ENCODE results near the gene CLIC5.

- PRO-cap, 2 experiments: no peak in any of the 2 experiments
These were observed 152.7 kb upstream of the SUPT3H start for GRCh38 chr6:45530328-45530853.

GRCh38 chr6:45997700-45998484 is 17.8 kb downstream of the CLIC5 start:
- PRO-cap, 2 experiments: no peak in any of the 2 experiments

GRCh38 chr6:46014973-46016009 is at the start of gene CLIC5:
Gene CLIC5, minus strand, starts transcription at chr6:46015860.
- PRO-cap, 2 experiments: peak in 2 of 2 experiments; most common plus-strand start chr6:46015251 (in 2); most common minus-strand start chr6:46015202 (in 2)

- PRO-cap, 2 experiments: no peak in any of the 2 experiments
These were observed 20.1 kb upstream of the ENPP5 start for GRCh38 chr6:46190699-46191456.

- PRO-cap, 2 experiments: no peak in any of the 2 experiments
These were observed 114.7 kb downstream of the RCAN2 start for GRCh38 chr6:46376582-46377005.

GRCh38 chr6:46379189-46379634 is 112.0 kb downstream of the RCAN2 start:
- PRO-cap, 2 experiments: no peak in any of the 2 experiments

DNA sequence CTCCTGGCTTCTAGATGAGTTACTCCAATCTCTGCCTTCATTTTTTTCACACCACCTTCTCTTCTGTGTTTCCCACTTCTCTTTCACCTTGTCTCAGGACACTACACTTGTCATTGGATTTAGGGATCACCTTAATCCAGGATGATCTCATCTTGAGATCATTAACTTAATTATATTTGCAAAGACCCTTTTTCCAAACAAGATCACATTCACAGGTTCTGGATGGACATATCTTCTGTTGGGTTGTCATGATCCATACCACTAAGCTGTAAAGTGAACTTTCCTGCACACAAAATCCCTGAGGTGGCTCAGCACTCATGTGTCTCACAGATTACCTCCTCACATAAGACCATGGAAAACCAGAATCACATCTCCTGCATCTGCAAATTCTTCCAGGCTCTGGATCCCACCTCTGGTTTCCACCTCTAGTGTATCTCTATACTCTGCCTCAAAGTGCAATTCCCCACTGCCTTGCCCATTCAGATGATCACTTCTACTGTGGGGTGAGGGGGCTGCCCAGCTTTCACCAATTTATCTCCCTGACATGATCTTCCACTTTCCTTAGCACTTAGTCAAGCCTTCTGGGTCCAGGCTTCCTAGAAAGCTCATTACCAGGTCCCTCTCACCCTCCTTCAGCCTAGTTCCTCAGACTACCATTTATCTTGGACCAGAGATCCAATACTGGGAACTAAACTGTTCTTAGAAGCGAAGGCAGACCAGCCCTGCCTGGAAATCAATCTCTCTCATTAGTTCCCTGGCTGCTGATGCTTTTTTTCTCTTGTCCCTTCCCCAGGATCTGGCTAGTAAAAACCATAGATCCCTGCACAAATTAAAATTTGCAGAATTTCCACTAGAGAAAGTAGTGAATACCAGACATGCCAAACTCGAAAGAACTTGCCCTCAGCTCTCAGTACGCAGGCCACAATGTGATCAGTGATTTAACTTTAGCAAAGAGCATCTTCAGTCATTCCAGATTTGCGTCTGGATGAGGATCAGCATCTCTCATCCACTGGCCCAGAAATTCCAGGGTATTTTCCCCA is 91.3 kb downstream of the RCAN2 start:
- PRO-cap, 2 experiments: no peak in any of the 2 experiments

GRCh38 chr6:46491780-46492183 is 533 bp upstream of the RCAN2 start:
- PRO-cap, 2 experiments: peak in 2 of 2 experiments; most common plus-strand start chr6:46492056 (in 2); most common minus-strand start chr6:46491970 (in 2)

- PRO-cap, 2 experiments: peak in 1 of 2 experiments; most common plus-strand start chr6:46506506 (in 1); most common minus-strand start chr6:46506389 (in 1)
These were observed 14.9 kb upstream of the RCAN2 start for GRCh38 chr6:46506141-46506600.

GRCh38 chr6:46508923-46509768 is 17.9 kb upstream of the RCAN2 start:
- PRO-cap, 2 experiments: no peak in any of the 2 experiments

DNA sequence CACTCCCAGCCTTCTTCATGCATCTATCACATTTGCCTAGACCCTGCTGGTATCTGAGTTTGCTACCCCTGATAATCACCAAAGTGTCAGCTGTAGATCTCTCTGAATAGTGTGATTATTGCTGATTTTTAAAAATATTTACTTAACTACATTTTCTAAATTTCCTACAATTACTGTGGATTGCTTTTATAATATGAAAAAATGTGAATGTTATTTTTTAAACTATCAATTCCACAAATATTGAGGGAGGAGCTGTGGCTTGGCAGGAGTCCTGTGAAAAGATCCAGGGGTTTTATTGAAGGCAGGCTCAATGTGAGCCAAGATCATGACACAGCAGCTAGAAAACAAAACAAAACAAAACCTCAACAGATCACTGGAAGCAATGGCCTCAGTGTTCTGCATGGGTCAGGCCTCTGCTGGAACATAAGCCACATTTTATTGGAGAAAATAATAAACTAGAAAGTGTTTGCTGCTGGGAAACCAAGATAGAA is 19.3 kb upstream of the RCAN2 start:
- PRO-cap, 2 experiments: no peak in any of the 2 experiments

- PRO-cap, 2 experiments: no peak in any of the 2 experiments
These were observed 1.7 kb downstream of the PLA2G7 start for GRCh38 chr6:46733425-46733950.

DNA sequence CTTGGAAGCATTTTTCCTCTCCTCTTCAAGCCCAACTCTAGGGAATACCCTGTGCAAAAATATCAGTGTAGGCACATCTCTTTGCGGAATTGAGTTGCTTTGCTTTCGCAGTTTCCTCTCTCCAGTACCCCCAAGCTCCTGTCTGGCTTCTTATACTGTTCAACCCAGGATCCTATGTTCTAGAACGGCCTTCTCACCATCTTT is 38.9 kb downstream of the MEP1A start:
- PRO-cap, 2 experiments: no peak in any of the 2 experiments

DNA sequence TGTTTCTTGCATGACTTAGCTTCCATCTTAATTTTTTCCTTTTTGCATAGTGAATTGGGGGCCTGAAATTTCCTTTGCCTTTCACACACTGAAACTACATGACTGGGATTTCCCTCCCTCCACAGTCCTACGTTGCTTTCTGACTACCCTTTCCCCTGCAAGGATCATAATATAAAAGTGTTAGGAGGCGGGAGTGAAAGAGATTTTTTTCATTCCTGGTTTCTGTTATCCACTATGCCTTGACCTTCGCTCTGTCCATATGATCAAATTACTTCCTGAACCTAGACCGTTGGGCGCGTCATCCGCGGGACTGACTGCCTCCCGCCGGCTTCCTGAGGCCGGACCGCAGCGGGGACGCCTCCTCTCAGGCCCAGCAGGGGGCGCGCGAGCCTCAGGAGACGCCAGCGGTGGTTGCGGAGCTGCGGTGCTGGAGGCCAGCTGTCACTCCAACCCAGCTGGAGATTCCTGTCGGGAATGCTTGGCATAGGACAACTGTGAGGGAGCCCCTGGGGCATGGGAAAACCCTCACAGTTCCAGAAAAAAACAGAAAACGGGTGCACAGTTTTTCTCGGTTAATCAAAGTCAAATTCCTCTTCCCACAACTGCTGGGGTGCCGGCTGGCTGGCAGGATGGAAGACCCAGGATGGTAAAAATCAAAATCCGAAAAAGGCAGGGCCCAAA is 55.7 kb downstream of the MEP1A start:
- PRO-cap, 2 experiments: no peak in any of the 2 experiments

GRCh38 chr6:46923965-46924668 is 2.4 kb upstream of the ADGRF5 start:
- PRO-cap, 2 experiments: no peak in any of the 2 experiments

- PRO-cap, 2 experiments: no peak in any of the 2 experiments
These were observed 2.2 kb upstream of the ADGRF1 start for GRCh38 chr6:47044147-47044918.

DNA sequence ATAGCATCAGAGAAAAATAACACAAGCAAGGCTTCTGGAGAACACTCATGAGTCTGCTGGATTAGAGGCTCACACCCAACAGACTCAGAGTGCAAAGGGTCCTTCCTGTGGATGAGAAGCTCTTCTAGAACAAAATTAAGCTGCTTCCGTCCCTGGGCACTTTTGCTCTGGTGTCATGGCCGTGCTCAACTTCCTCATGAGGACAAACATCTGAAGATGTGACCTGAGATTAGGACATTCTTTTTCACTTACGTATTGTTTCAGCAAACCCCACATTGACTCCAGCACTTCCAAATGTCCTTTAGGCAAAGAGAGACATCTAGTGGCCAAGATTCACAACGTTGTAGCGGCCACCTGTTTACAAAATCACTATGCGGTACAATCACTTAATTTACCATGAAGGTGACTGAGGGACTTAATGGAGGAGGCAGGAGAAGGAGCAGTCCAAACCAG is 5.3 kb upstream of the ADGRF1 start:
- PRO-cap, 2 experiments: no peak in any of the 2 experiments

DNA sequence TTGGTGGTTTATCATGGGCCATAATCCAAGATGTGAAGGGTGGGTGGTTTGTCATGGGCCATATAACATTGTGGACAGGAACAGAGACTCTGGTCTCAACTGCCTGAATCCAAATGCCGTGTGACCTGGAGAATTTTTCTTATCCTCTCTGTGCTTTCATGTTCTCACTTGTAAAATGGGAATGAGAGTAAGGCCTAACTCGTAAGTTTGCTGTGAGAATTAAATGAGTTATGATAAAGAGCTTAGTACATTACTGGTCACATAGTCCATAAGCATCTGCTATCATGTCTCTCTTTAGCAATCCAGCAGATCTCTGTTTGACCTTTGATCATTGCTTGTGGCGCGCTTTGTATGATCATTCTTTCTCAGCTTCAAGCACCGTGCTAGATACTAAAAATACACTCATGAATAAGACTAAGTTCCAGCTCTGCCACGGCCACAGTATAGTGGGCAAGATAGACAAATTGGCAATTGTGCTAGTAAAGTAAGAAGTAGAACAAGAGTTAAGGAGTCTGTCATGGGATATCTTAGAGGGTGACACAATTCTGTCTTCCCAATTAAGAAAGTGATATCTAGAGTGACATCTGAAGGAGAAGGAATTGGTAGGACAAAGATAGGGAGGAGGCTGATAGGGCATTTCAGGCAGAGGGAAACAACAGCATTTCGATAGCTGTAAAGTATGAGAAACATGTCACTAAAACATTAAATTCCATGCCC is 75.1 kb upstream of the ADGRF1 start:
- PRO-cap, 2 experiments: no peak in any of the 2 experiments

GRCh38 chr6:47197957-47198603 is 111.6 kb downstream of the TNFRSF21 start:
- PRO-cap, 2 experiments: no peak in any of the 2 experiments

GRCh38 chr6:47308761-47309042 is 1.0 kb downstream of the TNFRSF21 start:
- PRO-cap, 2 experiments: no peak in any of the 2 experiments